Vagina (tissue), 1 donor: Measurements from ENCODE around the genes ACLY, CNP, C17orf113, HCRT, TUBG1 and COA3.

DNA sequence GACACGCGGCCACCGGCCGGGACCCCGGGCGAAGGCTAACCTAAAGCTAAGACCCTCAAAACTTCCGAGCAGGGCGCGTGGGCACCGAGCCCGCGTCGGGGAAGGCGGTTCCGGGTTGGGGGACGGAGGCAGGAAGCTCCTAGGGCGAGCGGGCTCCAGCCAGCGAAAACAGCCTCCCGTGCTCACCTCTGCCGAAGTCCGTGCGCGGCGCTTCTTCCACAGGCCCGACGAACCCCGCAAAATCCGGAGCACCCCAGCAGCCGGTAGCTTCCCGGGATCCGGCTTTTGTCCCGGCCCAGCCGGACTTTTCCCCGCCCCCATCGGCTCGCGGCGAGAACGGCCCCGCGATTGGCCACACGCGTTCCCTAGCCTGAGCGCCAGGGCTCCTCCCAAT lies at the start of gene ACLY:
ACLY (minus strand) TSS at position 258 of the 394 bp plus-strand sequence.
- PRO-cap = bidirectional peak, plus-strand start outside the sequence, minus-strand start at position 309 of the sequence
- RAMPAGE, long total RNA = start-site peak on the minus strand centred at position 287 of the sequence, 66 bp wide, 256 reads

GRCh38 chr17:41919088-41919497 lies 342 bp upstream of the ACLY start:
- PRO-cap = bidirectional peak, plus-strand start at chr17:41919211, minus-strand start at chr17:41919002
- RAMPAGE, long total RNA = no peak

DNA sequence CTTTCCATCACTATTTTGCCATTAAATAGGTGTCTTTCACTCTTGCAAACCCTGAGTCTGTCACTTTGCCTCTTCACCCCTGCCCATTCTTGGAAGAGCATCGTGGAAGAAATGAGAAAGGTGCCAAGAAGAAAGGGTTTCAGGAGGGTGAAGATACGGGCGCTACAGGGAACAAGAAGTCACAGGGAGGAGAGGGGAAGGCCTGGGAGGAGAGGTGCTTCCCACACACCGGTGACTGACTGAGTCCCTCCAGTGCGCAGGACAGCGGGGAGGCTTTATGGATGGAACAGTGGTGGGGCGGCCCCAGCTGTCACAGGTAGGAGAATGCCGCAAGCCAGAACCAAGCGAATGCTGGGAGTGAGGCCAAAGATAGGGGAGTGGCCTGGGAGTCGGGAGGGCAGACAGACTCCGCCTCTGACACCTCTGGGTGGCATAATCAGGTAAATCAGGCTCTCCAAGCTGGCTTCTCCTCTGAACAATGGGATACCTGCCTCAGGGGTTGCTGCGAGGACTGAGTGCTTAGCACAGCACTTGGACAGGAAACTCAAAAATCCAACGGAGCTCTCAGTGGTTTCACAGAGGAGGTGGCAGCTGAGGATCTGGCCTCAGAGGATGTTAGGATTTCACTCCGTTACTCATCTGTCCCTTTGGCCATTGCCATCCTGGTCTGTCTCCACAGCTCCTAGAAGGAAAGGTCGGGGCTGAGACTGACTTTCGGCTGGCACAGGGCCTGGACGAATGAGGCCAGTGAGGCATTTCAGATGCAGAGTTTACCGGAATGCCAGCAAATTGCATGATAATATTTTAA lies 788 bp upstream of the CNP start:
- PRO-cap = no peak
- RAMPAGE, long total RNA = no peak

DNA sequence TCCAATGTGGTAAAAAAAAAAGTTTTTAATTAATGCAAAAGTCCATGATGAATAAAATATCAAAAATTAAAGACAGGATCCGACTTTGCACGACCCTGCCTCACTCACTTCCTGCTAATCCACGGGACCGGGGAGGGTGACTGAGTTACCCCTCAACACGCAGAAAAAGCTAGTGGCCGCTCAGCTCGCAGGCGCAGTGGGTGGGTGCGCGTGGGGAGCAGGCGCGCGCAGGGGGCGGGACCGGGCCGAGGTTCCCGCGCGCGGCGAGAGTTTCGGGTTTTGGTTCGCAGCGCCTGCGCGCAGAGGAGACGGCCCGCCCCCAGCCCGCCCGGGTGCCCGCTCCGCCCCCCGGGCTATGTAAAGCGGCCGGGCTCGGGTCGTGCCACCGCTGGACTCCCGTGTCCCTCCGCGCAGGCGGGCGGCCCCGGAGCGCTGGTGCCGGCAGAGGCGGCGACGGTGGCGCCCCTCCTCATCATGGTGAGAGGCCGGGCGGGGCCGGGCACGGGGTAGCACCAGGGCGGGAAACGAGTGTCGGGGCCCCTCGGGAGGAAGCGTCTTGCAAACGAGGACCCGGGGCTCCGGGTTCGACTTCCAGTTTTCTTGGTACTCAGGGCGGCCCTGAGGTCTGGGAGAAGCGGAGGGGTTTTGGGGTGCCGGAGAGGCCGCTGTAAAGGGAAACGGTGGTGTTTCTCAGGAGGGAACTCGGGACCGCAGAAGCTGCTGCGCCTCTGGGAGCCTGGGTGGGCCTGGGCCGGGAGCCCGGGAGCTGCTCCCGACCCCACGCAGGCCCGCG lies at the start of gene CNP:
CNP (plus strand) TSS at position 385 of the 793 bp plus-strand sequence.
- PRO-cap = bidirectional peak, plus-strand start at position 360 of the sequence, minus-strand start at position 171 of the sequence
- RAMPAGE, long total RNA = start-site peak on the plus strand centred at position 373 of the sequence, 84 bp wide, 195 reads

DNA sequence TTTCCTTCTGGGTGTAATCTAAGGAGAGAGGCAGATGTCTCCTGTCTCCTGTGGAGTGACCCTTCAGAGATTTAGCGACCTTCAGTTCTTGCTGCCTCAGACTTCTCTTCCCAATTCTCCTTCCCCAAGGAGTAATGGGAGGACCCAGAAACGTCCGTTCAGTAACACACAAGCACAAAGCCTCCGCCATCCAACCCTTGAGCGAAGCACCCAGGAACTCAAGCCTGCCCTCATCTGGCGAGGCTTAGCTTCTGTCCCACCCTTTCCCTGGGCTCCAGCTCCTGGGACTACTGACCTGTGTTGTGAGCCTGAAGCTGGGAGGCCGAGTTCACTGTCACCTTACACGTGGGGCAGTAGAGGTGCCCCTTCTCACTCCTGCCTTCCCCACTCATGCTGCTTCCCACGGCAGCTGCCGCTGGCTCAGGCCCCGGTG lies 8.6 kb downstream of the NKIRAS2 start:
- PRO-cap = no peak
- RAMPAGE, long total RNA = no peak

DNA sequence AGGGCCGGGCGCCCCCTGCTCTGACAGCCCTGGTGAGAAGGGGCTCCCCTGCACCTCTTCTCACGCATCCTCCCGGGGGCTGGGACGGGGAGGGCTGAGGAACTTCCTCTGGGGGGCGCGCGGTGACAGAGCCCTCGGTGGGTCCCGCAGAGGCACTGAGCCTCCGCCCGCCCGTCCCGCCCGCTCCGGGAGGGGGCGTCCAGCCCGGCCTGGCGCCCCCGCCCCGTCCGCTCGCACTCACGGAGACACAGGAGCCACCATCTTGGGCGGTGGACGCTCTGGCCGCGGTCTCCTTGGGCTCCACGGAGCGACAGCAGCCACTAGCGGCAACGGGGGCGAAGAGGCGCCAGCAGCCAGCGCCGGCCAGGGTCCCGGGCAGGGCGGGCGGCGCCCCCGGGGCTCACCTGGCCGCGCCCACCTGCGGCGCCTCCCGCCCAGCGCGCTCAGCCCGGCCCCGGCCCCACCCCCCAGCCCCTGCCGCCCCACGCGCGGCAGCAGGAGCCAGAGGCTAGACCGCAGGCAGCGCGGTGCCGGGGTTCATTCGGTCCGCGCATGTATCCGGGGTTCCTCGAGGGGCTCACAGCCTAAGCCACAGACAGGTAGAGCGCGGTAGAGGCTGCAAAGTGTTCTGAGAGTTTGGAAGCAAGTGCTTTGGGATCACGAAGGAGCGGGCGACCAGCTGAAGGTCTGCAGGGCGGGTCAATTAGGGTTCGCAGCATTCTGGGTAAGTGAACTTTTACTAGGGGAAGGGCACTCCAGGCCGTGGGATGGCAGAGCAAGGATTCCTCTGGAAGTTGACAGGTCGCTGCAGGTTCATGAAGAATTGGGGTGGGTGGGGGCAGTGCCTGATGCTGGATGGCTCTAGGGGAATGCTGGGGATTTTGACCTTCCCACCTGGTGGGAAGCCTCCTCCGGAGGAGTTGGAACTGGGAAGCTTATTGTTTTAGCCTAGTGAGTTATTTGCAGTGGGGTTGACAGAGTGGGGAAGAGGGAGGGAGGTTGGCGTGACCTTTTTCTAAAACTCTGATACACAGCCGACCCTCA lies at the start of gene C17orf113:
C17orf113 (minus strand) TSS at position 286 of the 1,044 bp plus-strand sequence.
- PRO-cap = no peak
- RAMPAGE, long total RNA = no peak

DNA sequence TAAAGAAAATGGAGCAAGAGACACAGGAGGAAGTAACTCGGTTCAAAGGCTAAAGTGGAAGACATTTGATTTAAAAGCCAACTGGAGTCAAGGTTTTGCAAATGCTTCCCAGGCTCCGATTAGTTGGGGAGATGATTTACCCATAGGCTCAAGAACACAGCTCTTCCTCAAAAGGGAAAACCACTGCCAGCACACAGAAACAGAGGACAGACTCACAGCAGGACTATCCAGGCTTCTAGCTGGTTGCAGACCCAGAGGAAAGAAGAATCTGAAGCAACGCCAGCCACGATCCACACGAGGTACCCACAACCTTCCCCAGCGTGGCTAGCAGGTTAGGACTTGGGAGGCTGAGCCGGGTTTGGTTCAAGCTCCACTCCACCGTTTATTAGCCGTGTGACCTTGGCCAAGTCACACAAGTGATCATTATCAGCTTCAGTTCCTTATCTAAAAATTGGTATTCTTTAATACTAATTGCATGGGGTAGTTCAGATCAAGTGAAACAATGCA lies 13.6 kb downstream of the HSPB9 start:
- PRO-cap = no peak
- RAMPAGE, long total RNA = no peak

- PRO-cap = no peak
- RAMPAGE, long total RNA = no peak
These were observed at the start of gene HCRT for GRCh38 chr17:42185398-42185573. TSS of gene HCRT (minus strand) at chr17:42185452.

GRCh38 chr17:42192230-42192784 lies 2.0 kb downstream of the GHDC start:
- PRO-cap = no peak
- RAMPAGE, long total RNA = start-site peak on the minus strand at chr17:42192511-42192651, 6 reads

GRCh38 chr17:42422967-42423043 lies 251 bp downstream of the CAVIN1 start:
- PRO-cap = no peak
- RAMPAGE, long total RNA = no peak

- PRO-cap = no peak
- RAMPAGE, long total RNA = no peak
These were observed 19.7 kb upstream of the NAGLU start for GRCh38 chr17:42516207-42516909.

- PRO-cap = no peak
- RAMPAGE, long total RNA = no peak
These were observed 4.4 kb upstream of the HSD17B1 start for GRCh38 chr17:42548106-42548979.

DNA sequence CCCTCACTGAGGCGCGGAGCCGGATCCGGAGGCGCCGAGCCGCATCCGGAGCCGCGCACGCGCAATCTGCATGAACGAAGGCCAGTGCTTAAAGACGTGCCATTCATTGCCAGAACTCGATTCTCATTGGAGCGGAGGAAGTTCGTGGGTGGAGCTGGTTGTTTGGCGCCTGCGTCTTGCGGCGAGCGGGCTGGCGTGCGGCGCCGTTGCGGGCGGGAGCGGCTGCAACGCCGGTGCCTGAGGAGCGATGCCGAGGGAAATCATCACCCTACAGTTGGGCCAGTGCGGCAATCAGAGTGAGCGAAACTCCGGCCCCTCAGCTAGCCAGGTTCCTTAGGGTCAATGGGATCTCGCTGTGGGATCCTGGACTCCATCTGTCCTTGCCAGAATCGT lies at the start of gene TUBG1:
TUBG1 (plus strand) TSS at position 193 of the 393 bp plus-strand sequence.
- PRO-cap = bidirectional peak, plus-strand start at position 174 of the sequence, minus-strand start outside the sequence
- RAMPAGE, long total RNA = start-site peak on the plus strand centred at position 217 of the sequence, 48 bp wide, 236 reads

DNA sequence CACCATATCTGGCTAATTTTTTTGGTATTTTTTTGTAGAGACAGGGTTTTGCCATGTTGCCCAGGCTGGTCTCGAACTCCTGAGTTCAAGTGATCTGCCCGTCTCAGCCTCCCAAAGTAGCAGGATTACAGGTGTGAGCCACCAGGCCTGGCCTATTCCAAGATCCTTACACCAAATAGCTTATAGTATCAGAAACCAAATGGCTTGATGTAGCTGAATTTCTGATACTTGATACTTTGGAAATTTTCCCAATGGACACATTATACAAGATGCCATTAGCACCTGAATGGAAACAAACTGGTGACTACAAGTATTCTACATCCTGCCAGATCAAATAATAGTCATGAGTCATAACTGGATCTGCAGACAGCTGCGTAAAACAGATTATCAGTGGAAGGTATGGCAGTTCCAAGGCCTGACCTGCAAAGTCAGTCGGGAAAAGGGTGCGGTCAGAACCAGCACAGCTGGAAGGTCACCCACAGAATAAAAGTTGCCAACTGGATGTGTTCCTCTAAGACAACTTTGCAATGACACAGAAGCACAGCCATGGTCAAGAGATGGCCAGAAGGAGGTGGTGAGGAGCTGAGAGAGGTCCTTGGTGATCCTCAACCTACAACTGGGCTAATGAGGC lies 14.6 kb downstream of the TUBG1 start:
- PRO-cap = no peak
- RAMPAGE, long total RNA = no peak

- PRO-cap = no peak
- RAMPAGE, long total RNA = no peak
These were observed 3.7 kb downstream of the TUBG2 start for GRCh38 chr17:42662689-42663227.

GRCh38 chr17:42677204-42677683 lies 450 bp upstream of the PLEKHH3 start:
- PRO-cap = bidirectional peak, plus-strand start at chr17:42677292, minus-strand start at chr17:42676994
- RAMPAGE, long total RNA = no peak

DNA sequence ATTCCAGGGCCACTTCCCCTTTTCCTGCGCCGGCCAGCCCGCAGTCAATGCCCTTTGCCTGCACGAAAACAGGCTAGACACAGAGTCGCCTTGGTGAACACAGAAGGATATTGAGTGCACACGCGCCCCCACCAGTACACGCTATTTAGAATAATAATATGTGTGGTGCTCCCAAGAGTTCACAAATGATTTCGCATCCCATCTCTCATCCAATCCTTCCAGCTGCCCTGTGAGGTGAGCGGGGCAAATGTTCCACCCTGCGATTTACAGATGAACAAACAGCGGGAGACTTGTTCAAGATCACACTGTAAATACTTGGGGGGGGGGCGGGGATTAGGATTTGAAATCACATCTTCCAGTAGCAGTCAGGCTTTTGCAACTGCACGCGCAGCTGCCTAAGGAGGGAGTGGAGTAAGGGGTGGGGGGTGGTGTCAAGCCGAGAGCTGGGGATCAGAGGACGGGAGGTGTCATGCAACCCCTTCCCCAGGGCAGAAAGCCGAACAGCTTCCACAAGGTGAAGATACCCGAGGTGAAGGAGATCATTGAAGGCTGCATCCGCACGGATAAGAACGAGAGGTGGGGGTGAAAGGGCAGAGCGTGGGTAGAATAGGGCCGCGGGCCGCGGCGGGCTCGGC lies 4.3 kb downstream of the WNK4 start:
- PRO-cap = no peak
- RAMPAGE, long total RNA = no peak

DNA sequence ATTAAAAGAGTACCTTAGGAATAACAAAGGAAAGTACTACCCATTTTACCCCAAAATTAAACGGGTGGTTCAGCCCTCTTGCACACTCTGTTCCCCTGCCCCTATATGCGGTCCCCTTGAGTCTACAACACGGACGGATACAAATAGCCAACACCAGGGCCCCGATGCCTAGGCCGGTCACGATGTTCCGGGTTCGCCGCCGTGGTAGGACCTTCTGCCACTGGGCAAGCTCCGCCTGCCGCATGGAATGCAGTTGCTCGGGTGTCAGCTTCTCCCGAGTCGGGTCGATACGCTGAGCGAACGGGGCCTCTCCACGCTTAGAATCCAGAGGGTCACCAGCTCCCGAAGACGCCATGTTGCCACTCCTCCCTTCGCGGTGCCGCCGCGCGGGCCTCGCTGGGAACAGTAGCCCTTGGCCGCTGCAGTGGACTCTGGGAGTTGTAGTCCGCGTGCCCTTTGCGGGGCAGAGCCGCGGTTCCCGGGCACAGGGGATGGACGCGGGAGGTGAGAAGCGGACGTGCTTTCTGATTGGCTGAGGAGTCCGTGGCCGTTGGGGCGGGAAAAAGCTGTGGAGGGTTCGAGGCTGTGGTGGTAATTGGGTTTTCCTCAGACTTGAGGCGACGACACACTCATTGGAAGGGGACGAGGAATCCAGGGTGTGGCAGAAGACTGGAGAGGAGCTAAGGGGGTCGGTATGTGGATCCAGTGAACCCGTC lies at the start of gene COA3:
COA3 (minus strand) TSS at position 378 of the 716 bp plus-strand sequence.
- PRO-cap = bidirectional peak, plus-strand start at position 459 of the sequence, minus-strand start at position 378 of the sequence
- RAMPAGE, long total RNA = start-site peak on the minus strand centred at position 375 of the sequence, 14 bp wide, 241 reads

- PRO-cap = no peak
- RAMPAGE, long total RNA = no peak
These were observed 6.5 kb downstream of the CNTD1 start for GRCh38 chr17:42805257-42805529.

DNA sequence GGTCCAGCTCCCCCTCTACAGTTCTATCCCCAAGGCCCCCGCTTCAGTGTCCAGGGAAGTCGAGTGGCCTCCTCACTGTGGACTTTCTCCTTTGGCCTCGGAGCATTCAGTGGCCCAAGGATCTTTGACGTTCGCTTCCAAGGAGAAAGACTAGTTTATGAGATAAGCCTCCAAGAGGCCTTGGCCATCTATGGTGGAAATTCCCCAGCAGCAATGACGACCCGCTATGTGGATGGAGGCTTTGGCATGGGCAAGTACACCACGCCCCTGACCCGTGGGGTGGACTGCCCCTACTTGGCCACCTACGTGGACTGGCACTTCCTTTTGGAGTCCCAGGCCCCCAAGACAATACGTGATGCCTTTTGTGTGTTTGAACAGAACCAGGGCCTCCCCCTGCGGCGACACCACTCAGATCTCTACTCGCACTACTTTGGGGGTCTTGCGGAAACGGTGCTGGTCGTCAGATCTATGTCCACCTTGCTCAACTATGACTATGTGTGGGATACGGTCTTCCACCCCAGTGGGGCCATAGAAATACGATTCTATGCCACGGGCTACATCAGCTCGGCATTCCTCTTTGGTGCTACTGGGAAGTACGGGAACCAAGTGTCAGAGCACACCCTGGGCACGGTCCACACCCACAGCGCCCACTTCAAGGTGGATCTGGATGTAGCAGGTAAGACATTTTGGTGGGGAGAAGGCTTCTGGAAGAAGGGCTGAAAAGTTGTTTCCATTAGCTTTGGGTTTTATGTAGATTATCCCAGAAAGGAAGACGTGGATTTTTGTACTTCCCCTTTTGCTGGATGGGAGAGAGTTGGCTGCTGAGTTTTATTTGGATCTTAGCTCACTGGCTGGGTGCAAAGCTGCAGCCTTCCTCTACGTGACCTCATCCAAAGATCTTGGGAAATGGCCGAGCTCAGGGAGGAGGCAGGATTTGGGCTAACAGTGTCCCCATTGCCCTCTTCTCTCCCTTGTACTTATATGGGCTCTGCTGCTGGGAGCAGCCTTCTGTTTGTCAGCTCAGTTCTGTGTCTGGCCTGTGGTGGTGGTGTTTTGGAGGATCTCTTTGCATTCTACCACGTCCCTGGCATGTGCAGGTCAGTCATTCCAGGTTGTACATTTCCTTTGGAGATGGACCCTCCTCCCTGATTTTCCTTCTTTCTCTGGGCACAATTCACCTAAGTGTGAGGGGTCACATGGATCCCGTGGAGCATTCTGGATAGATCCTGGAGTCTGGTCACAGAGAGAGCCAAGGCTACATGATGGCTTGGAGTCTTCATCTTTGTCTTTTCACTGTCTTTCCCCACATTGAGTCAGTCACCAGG lies 1.7 kb downstream of the AOC3 start:
- PRO-cap = bidirectional peak, plus-strand start at position 317 of the sequence, minus-strand start at position 190 of the sequence; bidirectional peak, plus-strand start at position 1,071 of the sequence, minus-strand start at position 898 of the sequence
- RAMPAGE, long total RNA = no peak